HT1080 (cell line): ENCODE results near the genes BACH1, KRTAP26-1, KRTAP19-3 and KRTAP6-1.

RAMPAGE:
- cytosol, long total RNA, result no peak
- long total RNA, result no peak
- nucleus, long total RNA, result no peak
These were observed 148.9 kb downstream of the APP start for GRCh38 chr21:26021687-26022132.

DNA sequence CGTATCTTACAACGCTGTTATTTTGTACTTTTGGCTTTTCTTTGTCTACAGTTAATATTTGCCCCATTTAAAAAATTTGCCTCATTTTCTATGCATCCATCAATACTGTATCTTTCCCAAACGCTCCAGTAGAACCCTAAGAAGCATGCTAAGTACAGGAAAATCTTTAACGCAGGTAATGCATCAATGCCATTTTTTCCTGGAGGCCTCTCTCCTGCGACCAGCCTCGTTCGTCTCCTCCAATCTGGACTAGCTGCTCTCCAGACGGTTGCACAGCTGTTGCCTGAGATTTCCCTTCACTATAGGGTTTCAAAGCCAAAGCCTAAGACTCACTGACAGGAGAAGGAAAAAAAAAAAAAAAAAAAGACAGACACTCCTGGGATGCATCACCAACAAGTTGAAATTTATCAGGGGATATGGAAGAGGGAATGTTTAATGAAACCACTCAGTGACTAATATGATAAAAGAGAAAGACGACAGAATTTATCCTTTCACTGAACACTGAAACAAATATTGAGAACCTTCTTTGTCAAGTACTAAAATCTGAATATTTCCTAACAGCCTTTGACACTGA is 93.1 kb downstream of the APP start:
RAMPAGE:
- cytosol, long total RNA, result no peak
- long total RNA, result no peak
- nucleus, long total RNA, result no peak

DNA sequence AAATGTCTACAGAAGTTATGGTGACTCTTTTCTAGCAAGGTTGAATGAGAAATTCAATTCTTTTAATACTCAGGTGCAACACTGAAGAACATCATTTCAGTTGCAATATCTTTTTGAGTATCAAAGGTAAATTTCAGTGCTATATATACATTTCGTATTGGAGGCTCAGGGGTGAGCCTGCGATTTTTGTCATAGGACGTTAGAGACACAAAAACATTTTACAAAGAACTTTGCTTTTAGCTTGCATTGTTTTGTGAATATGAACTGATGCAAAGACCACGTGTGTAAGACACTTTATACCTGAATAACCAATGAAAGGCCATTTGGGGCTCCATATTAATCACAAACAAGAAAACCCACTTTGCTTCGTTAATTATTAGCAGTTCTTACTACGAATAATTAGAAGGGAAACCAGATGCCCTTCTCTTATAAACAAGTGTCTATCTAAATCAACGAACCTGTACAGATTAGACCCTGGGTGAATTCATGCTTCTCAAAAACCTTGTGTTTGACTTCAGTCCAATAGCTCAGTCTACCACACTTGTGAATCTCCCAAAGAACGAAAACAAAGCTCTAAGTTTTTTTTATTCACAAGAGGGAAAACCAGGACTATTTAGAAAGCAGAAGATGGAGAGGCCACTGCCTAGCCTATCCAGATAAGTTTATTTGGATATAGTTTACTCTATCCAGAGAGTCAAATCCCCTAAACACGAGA is 1.0 kb downstream of the CYYR1 start:
RAMPAGE:
- cytosol, long total RNA, result no peak
- long total RNA, result no peak
- nucleus, long total RNA, result no peak

GRCh38 chr21:26834937-26835353 is 10.3 kb downstream of the ADAMTS1 start:
RAMPAGE:
- cytosol, long total RNA, result no peak
- long total RNA, result no peak
- nucleus, long total RNA, result no peak

DNA sequence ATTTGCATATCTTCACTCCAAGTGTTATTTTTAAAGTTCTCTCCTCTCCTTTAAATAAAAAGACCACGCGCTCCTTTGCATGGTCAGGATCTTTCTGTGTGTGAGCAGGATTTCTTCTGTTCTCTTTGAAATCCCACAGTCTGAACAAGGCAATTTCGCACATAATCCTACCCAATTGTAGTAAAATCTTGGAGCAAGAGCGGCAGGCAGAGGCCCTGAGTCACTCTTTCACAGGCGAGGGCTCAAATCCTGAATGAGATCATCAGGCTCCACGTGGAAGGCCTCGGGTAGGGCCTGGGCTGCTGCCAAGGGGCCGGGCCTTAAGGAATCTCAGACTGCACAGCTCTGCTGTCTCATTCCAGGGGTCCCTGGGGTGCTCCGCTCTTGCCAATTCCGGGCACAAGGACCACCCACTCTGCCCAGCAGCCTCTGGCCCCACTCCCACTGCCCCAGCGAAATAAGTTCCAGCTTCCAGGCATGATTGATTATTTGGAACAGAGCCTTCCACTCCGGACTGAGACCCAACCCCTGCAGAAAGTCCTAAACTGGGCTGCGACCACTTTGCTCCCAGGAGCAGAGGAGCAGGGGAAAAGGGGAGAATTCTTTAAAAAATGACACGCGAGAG is 2.3 kb downstream of the ADAMTS1 start:
RAMPAGE:
- cytosol, long total RNA, result no peak
- long total RNA, result no peak
- nucleus, long total RNA, result no peak

DNA sequence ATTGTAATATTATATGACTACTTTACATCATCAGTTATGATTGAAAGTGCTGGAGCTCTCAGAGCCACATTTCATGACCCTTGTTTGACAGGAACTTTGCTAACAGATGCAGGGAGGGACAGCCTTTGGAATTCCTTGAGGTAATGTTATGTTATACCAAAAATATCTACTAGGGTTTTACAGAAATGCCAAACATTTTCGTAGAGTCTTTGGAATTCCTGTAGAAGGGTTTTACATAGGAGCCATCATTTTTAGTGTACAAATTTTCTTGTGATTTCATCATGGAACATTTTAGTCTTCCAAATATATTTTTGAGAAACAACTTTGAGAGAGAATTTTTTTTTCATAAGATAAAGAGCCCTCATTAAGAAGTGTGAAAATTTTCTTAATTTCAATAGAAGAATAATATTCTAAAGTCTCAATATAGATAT is 57.5 kb upstream of the ADAMTS5 start:
RAMPAGE:
- cytosol, long total RNA, result no peak
- long total RNA, result no peak
- nucleus, long total RNA, result no peak

RAMPAGE:
- cytosol, long total RNA, result no peak
- long total RNA, result no peak
- nucleus, long total RNA, result no peak
These were observed 481.5 kb upstream of the ADAMTS5 start for GRCh38 chr21:27448415-27448769.

RAMPAGE:
- cytosol, long total RNA, result no peak
- long total RNA, result no peak
- nucleus, long total RNA, result no peak
These were observed 720.4 kb downstream of the N6AMT1 start for GRCh38 chr21:28164523-28165444.

DNA sequence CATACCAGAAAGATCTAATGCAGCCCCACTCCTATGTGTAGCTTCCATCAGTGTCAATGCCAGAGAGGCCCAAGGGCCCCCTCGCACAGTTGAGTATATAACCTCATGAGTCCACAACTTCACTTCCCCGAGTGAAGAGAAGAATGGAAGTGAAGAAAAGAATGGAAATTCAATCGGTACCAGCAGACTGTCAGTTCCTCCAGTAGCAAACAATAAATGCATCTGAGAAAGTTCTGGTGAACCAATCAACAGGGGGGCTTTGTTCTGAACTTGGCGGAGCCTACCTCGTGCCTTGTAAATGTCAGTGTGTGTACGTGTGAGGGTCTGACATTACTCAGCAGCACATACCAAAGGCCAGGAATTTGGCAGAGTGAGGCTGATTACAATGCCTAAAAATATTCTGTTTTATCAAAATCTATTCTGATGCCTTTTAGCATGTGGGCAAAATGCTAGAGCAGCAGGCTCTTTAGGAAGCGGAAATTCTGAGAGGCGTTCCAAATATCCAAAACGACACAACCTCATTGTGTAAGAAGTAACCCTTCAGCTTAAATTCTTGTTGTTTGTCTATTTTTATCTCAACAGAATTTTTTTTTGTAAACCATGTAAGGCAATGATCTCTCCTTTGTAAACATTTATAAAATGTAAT is 131.0 kb downstream of the N6AMT1 start:
RAMPAGE:
- cytosol, long total RNA, result no peak
- long total RNA, result no peak
- nucleus, long total RNA, result no peak

DNA sequence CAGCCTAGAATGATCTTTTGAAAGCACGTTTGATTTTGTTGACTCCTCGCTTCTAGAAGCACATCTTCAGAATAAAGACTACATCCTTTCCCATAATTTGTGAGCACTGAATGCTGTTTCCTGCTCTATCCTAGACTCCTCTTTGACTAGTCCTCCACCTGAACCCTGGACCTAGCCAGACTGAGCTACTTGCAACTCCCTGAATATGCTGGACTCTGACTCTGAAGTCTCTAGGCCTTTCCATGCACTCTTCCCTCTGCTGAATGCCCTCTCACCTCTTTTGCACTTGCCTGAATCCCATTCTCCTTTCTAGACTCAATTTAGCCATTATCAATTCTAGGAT is 19.7 kb downstream of the N6AMT1 start:
RAMPAGE:
- cytosol, long total RNA, result no peak
- long total RNA, result no peak
- nucleus, long total RNA, result no peak

DNA sequence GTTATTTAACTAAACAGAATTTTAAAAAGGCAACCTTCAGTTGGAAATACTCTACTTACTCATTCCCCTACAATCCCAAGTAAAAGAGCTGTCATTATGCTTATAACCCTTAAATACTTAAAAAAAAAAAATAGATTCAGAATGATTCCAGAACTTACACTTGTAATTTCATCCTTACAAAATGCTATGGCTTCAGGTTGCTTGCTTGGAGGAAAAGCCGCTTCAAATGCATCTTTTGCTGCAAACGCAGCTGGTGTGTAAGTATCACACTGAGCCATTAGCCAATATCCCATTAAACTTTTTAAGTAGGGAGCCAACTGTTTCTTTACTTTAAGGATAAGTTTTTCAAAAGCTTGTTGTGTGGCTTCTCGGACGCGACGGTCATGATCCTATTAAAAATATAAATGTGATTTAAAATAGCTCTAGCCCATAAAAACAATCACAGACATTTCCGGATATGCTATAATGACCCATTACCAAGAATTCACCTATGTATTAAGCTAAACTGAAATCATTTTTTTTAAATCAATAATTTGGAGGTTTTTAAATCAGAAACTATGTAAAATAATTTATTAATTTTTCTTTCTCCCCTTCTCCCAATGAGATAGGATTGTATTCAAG is 8.0 kb downstream of the LTN1 start:
RAMPAGE:
- cytosol, long total RNA, result no peak
- long total RNA, result no peak
- nucleus, long total RNA, result no peak

GRCh38 chr21:29007714-29008250 is 11.4 kb downstream of the RWDD2B start:
RAMPAGE:
- cytosol, long total RNA, result no peak
- long total RNA, result no peak
- nucleus, long total RNA, result no peak

DNA sequence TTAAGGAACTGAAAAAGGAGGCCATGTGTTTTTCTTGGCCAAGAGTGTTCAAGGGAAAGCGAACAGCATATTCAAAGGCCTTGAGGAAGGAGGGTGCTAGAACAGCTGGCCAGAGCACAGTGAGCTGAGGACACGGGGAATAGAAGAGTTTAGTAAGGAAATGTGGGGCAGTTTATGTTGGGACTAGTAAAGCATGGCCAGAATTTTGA is 1.5 kb downstream of the RWDD2B start:
RAMPAGE:
- cytosol, long total RNA, result no peak
- long total RNA, result no peak
- nucleus, long total RNA, result no peak

DNA sequence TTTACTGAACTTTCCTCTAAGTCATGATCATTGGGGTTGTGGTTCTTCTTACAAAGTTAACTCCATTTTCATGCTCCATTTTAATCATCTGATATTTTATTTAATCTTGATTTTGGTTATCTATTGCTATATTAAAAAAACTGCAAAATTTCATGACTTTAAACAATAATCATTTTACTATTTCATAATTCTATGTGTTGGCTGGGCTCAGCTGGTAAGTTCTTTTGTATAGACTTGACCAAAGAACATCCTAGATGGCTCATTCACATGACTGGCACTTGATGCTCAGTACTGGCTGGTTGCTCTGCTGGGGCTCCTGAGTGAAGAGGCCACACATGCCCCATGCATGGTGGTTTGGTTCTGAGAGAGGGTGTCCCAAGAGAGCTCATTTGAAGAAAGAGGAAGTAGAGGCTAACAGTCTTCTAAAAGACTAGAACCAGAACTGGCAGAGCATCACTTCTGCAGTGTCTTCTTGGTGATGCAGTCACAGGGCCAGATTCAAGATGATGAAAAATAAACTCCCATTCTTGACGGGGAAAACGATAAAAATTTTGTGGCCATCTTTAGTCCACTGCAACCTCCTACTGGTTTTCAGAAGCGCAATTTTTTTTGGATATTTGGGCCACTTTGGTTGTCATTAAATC is 5.3 kb upstream of the BACH1 start:
RAMPAGE:
- cytosol, long total RNA, result no peak
- long total RNA, result no peak
- nucleus, long total RNA, result no peak

DNA sequence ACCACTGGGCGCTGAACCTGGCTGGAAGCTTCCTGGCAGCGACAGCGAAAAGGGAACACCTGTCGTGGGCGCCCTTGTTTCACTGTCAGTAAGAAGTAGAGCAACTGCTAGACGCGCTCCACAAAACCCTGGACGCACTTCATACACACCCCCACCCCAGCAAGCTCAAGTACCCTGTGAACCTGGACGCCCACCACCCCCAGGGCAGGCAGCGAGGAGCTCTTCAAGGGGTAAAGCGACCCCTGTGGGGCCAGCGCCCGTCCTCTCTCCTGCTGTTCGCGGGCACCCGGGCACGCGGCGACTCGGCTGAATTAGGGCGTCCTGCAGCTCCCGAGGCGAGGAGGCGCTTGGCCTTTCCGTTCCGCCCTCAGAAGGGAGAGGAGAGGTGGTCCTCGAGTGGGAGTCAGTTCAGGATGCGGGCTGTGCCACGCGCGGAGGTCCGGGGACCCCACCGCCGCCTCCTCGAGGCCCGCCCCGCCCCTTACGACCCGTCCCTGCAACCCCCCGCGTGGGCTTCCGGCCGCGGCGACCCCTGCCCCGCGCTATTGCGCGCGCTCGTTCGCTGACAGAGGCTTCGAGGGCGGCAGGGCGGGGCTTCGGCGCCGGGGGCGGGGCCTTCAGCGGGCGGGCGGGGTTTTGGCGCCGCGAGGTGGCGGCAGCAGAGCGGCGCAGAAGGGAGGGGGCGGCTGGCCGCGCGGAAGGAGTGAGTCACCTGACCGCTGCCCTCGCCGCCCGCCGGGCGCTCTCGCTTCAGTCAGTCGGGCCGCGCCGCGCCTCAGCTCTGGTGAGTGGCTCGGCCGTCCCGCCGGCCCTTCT is at the start of gene BACH1:
BACH1 (plus strand) TSS at position 753 of the 816 bp plus-strand sequence.
RAMPAGE:
- cytosol, long total RNA, result start-site peak on the plus strand centred at position 714 of the sequence, 96 bp wide, 123 and 98 reads in 2 replicates
- long total RNA, result start-site peak on the plus strand centred at position 745 of the sequence, 34 bp wide, 68 reads
- nucleus, long total RNA, result no peak

DNA sequence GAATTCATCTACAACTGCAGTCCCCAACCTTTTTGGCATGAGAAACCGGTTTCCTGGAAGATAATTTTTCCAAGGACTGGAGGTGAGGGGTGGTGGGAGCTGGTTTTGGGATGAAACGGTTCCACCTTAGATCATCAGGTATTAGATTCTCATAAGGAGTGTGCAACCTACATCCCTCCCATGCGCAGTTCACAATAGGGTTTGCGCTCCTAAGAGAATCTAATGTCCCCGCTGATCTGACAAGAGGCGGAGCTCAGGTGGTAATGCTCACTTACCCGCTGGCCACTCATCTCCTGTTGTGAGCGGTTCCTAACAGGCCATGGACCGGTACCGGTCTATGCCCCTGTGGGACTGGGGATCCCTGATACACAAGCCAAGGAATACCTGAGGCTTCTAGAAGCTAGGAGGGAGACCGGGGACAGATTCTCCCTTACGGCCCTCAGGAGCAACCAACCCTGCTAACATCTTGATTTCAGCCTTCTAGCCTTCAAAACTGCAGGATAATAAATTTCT is 170.4 kb downstream of the GRIK1 start:
RAMPAGE:
- cytosol, long total RNA, result no peak
- long total RNA, result no peak
- nucleus, long total RNA, result no peak

RAMPAGE:
- cytosol, long total RNA, result no peak
- long total RNA, result no peak
- nucleus, long total RNA, result no peak
These were observed at the start of gene KRTAP26-1 for GRCh38 chr21:30320301-30320592. Gene KRTAP26-1, minus strand, starts transcription at chr21:30320315.

RAMPAGE:
- cytosol, long total RNA, result no peak
- long total RNA, result no peak
- nucleus, long total RNA, result no peak
These were observed at the start of gene KRTAP19-3 for GRCh38 chr21:30491930-30492212. Gene KRTAP19-3, minus strand, starts transcription at chr21:30492013.

RAMPAGE:
- cytosol, long total RNA, result no peak
- long total RNA, result no peak
- nucleus, long total RNA, result no peak
These were observed at the start of gene KRTAP6-1 for GRCh38 chr21:30613862-30614201. Gene KRTAP6-1, minus strand, starts transcription at chr21:30613930.

RAMPAGE:
- cytosol, long total RNA, result no peak
- long total RNA, result no peak
- nucleus, long total RNA, result no peak
These were observed 50.1 kb downstream of the TIAM1 start for GRCh38 chr21:31293811-31294506.